Endothelial cell (in vitro differentiated cells): ENCODE data around the gene LTBP2.

- PRO-cap = no peak
Observed at GRCh38 chr14:73784338-73785208, 24.5 kb upstream of the MIDEAS start.

DNA sequence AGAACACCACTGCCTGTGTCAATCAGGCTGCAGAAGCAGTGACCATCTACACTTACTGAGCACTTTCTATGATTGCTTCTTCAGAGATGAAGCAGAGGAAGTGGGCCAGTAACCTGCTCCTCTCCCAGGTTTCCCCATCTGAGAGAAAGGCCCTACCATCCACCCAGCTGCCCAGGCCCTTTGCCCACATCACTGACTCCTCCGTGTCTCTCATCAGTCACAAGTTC lies 7.0 kb downstream of the FAM161B start:
- PRO-cap = no peak

DNA sequence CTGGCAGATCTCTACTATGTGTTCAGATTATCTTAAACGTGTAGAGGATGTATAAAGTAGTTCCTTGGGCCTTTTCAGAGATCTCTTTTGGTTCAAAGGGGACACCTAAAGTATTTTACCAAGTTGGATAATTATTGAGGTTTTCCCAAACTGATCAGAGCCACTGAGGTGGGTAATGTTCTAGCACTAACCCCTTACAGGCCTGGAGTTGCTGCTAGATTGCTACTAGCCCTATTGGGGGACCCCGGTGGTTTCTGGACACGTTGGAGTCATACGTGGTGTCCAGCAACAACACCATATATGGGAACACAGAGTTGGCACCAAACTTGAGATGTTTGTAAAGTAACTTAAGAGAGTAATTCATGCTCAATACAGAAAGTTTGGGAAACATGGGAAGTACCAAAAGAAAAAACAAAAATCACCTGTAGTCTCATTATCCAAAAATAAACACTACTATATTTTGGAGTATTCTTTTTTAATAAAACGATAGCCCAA lies 585 bp downstream of the BBOF1 start:
- PRO-cap = no peak

DNA sequence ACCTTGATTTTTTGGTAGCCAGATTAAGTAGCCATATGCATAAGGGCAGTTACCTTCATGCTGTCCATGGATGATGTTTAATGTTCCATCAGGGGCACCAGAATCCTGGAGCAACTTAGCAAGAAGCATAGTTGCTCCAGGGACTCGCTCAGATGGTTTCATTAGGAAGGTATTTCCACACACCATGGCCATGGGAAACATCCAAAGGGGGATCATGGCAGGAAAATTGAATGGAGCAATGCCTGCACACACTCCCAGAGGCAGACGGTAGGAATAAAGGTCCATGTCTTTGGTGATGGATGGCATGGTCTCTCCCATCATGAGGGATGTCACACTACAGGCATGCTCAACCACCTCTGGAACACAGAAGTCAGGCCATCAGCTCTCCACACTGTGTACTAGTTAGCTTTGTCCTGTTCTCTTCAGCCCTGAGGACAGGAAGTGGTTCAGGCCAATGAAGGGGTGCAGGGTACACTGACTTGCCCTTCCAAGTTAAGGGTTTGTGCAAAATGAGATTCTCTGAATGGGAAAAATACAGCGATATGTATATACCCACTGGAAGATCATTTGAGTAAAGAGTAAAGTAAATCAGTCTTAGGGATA lies 13.0 kb downstream of the ALDH6A1 start:
- PRO-cap = no peak

DNA sequence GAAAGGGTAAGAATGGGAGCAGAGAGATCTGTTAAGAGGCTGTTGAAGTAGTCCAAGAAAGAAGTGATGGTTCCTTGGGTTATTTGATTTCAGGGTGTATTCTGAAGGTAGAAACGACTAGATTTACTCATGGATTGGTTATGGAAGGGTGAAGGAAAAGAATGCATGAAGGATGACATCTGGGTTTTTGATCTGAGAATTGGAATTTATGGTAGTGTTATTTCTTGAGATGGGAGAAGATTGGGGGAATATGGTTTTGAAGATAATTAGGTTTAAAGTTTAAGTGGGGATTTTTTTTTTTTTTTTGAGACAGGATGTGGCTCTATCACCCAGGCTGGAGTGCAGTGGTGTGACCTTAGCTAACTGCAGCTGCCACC lies 4.3 kb downstream of the LIN52 start:
- PRO-cap = no peak

DNA sequence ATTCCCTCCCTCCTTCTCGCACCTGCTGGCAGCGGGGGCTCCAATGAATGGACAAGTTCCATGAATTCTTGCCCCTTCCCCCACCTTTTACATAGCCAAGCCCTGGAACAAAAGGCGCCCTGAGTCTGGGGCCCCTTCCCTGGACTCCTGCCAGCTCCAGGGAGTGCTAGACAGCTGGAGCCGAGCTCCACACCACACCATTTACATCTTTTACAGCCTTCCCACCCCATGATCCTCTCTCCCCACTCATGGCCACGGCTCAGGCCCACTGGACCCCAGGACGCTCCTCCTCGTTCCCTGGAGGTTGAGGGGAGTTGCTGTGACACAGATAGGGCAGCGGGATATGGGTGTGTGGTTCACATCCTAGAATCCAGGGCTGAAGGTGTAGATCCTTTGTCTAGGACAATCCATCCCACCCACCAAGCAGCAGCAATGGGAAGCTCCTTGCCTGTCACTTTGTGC lies 21.7 kb upstream of the VRTN start:
- PRO-cap = no peak

DNA sequence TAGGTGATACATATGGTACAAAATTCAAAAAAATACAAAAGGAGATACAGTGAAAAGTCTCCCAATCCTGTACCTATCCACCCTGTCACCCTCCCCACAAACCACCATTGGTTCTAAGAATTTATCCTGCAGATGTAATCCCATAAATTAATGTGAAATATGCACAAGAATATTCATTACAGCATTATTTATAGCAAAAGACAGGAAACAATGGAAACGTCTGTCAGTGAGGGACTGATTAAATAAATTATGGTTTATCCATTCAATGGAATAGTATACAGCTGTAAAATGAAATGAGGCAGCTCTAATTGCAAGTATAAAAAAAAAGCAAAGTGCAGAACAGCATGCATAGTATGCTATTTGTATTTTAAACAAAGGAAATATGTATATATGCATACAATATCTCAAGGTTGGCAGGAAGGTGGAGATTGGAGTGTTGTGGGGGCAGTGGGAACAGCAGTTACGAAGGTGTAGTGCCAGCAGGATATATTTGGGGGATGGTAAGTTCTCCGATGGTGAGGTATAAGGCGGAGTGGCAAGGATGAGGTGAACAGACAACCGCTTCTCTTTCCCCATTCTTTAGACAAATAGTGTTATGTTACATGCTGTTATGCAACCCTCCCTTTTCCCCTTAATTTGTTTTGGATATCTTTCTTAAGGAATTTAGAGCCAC lies 4.8 kb downstream of the ISCA2 start:
- PRO-cap = no peak

DNA sequence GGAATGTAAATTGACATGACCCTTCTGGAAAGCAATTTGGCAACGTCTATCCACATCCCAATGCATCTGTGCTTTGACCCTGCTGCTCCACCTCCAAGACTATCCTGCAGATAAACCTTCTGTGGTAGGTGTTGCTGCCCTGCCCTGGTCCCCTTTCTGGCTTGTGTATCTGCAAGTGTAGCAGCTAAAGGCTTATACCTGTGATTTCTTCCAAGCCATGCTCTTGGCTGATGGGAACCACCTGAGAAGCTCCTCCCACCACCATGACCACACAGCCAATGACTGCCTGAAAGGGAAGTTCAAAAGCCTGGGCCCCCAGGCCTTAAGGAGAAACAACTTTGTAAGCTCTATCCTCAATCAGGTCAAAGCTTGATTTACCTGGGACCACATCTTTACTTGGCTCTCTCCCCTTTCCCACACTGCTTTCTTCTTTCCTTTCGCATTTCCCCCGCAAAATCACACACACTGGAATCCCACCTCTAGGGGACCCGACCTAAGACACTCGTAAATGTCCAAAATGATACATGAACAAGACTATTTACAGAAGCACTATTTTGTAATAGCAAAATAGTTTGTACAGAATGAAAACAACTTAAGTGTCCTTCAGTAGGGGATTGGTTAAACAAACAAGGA lies 49.1 kb downstream of the LTBP2 start:
- PRO-cap = no peak

DNA sequence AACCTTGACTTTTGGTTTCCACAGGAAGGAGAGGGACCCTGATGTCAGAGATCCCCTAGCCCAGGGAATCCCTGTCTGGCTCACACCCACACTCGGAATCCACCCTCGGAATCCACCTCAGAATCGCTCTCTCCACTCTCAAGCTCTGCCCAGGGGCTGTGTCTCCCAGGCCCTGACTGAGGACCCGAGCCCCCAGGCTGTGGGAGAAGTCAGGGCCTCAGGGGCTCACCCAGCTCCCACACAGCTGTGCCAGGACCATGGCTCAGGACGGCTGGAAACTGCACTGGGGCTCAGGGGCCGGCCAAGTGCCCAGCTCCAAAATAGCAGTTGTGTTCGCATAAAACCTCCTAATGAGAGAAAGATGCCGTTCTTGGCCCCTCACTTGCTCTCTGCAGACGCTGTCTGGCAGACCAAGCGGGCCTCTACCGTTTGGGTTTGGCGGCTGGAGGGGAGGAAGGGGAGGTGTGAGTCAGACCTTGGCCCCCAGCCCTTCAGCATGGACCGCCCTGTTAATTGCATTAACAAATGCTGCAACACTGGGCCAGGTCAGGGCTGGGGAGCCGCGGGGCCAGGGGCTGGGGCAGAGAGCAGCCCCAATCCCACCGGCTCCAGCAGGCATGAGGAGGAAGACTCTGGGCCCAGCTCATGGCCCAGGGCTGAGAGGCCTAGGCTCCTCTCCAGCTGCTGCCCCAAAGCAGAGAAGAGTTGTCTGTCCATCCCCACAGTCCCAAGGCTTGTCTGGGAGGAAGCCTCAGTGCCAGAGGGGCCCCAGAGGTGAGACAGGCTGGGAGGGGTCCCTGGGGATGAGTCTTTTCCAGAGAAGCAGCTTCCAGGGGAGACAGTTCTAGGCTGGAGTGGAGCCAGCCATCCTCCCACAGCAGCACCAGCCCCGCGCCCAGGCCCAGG lies 17.1 kb downstream of the LTBP2 start:
- PRO-cap = no peak

DNA sequence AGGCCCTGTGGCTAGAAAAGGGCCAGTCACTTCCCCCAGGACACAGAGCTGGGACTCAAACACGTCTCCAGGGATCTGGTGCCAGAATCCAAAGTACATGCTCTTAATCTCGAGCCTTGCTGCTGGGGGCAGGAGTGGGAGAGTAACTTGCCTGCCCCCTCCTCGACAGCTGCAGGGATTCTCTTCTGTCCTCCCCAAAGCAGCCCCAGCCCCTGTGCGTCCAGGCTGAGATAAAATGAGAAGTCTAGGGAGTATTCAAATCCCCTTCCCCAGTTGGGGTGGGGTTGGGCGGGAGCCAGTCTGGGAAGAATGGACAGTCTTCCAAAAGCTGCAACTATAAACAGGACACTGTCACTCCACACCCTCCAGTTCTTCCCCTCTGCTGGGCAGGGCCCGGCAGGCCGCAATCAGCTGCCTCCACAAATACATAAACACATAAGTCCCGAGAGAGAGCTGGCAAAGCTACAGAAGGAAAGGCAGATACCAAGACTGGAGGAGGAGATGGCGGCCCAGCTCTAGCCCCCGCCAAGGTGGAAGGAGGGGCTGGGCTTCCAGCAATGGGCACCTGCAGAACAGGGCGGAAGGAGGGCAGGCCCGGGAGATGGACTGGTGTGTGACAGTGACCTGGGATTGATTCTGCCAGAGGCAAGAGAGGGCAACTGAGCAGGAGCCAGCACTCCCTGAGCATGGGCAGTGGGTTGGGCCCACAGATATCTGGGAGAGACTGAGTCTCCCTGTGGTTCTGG lies 12.7 kb downstream of the LTBP2 start:
- PRO-cap = no peak

DNA sequence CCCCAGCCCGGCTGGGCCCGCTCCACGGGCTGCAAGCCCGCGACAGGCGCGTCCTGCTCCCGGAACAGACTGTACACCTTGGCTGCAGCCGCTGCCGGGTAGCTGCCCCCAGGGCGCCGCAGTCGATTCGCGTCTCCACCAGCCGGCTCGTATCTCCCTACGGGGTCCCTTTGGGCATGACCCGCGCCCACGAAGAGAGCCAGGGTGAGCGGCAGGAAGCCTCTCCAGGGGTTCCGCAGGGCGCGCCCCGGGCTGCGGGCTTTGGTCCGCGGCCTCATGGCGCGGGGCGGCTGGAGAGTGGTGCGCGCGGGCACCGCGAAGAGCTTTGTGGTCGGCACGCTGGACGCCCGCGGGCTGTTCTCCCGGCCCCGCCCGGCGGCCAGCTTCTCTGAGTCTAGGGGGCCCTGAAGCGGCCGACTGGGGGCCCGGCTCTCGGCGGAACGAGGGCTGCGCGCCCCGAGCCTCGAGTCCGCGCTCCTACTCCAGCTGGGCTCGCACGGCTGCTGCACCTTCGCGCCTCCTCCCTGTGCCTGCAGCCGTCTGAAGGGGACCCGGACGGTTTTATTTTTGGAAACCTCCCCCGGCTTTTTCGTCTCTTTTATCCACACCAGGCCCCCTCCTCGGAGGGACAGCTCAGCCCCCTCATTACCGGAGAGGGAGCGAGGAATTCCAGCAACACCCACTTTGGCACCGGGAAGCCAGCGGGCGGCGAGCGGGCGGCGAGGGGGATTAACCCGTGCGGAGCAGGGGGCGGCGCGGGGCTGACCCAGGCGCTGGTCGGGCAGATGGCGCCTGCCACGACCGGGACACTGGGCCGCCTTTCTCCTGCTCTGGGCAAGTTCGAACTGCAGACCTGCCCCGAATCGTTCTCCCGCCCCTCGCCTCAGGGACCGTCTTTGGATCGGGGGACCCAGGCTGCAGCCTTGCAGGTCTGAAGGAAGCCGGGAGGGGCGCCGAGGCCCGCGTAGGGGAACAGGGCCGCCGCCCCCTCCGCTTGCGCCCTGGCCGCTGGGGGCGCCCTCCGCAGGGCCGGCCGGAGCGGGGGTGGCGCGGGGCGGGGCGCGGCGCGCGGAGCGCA lies at the start of gene LTBP2:
Gene LTBP2, minus strand, starts transcription at position 571 of the 1,078 bp plus-strand sequence.
- PRO-cap = no peak

- PRO-cap = no peak
Observed at GRCh38 chr14:74617356-74617738, 5.3 kb upstream of the LTBP2 start.

DNA sequence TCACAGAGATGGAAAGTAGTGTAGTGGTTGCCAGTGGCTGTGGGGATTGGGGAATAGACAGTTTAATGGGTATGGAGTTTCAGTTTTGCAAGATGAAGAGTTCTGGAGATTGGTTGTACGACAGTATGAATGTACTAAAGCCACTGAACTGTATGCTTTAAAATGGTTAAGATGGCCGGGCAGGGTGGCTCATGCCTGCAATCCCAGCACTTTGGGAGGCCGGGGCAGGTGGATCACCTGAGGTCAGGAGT lies 23.2 kb upstream of the YLPM1 start:
- PRO-cap = no peak

DNA sequence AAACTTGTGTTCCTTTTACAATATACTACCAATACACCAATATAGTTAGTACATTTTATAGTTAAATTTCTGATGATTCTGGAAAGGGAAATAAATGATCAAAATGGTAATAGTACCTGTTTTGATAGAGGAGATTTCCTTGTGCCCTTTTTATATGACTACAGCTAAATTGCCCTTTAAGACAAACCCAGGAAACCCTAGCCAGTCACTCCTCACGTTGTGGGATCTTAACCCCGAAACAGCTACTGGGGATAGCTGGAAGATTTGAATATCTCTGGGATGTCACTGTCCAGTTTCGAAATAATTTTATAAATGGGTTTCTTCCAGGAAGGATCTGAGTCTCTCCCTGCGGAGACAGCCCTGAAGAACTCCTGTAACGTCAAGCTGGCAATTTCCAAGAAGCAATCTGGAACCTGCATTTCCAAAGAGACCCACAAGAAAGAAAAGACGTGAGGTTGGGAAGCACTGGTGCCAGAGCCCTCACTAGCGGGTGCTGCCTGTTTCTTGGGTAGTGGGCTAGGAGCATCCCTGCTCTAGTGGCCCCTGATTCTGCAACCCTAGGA lies 21.0 kb downstream of the PROX2 start:
- PRO-cap = no peak

DNA sequence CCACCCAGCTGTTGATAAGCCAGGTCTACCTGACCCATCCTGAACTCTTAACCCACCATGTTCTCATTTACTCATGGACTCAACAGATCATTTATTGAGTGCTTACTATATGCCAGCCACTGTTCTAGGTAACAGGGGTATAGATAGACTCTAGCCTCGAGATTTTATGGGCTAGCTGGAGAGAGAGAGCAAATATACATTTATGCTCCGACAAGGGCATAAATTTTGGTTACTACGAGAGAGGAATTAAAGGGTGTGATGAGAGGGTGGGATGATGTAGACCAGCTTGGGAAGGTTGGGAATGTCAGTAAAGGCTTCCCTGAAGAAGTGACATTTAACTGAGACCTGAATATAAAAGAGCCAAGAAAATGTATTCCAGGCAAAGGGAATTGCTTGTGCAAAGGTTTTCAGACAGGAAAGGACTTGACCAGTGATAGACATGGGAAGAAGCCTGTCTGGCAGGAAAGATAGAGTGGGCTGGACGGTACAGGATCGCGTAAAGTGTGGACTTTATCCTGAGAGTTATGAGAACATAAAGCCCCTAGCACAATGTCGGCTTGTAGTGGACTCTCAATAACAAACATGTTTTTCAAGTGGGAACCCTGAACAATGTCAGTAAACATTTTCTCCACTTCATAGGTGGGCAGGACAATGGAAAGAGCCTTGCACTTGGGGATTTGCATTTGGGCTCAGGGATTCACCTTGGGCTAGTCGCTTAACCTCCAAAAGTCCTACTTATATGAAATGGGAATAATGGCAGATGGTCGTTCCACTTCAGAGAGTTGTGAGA lies 2.2 kb downstream of the DLST start:
- PRO-cap = no peak

GRCh38 chr14:74905284-74906148 lies 17.5 kb downstream of the RPS6KL1 start:
- PRO-cap = no peak

DNA sequence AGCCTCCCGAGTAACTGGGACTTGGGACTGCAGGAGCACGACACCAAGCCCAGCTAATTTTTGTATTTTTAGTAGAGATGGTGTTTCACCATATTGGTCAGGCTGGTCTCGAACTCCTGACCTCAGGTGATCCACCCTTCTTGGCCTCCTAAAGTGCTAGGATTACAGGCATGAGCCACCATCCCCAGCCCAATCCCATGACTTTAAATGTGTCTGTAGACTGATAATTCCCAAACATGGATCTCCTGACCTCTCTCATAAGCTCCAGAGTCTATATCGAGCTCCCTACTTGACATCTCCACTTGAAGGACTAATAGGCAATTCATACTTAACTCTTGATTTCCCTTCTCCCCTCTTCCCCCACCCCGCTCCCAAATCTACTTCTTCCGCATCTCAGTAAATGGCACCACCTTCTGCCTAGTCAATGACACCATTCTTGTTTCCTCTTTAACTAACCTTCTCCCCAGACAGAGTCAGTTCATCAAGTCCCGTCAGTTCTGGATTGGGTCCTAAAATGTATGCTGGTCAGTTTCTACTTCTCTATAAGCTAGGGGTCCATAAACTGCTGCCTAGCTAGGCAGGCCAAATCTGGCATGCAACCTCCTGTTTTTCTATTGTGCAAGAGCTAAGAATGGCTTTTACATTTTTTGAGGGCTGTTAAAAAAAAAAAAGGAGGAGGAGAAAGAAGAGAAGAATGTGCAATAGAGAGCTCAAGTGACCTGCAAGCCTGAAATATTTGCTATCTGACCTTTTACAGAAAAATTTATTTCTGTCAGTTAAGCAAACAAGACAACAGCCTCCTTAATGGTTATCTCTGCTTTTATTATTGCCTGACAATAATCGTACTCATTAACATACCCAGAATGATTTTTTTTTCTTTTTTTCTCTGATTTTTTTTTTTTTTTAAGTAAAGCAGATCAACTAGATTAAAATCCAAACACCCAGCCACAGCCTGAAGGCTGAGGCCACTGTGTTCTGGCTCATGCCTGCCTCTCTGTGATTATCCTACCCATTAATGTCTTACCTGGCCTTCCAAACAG lies 6.3 kb upstream of the TMED10 start:
- PRO-cap = no peak

DNA sequence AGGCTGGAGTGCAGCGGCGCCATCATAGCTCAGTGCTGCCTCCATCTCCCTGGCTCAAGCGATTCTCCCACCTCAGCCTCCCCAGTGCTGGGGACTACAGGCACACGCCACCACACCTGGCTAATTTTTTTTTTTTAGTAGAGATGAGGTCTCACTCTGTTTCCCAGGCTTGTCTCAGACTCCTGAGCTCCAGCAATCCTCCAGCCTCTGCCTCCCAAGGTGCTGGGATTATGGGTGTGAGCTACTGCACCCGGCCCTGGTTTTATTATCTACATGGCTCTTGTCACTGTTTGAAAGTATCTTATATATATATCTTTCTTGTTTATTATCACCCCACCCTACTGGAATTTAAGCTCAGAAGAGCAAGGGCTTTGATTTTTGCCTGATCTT lies 7.6 kb upstream of the TMED10 start:
- PRO-cap = no peak

- PRO-cap = no peak
Observed at GRCh38 chr14:75238964-75239658, 39.5 kb upstream of the FOS start.

GRCh38 chr14:75246997-75247982 lies 31.3 kb upstream of the FOS start:
- PRO-cap = unidirectional peak, plus-strand start at chr14:75247775